Helper T cell (primary cell): ENCODE measurements around a stretch of chr15.

- PRO-cap, 2 experiments, result no peak in any of the 2 experiments
Observed at GRCh38 chr15:98428296-98428991, 219.9 kb upstream of the IGF1R start.

GRCh38 chr15:98599786-98600222, 48.5 kb upstream of the IGF1R start:
- PRO-cap, 2 experiments, result peak in 1 of 2 experiments; most common plus-strand start chr15:98600158 (in 1)

DNA sequence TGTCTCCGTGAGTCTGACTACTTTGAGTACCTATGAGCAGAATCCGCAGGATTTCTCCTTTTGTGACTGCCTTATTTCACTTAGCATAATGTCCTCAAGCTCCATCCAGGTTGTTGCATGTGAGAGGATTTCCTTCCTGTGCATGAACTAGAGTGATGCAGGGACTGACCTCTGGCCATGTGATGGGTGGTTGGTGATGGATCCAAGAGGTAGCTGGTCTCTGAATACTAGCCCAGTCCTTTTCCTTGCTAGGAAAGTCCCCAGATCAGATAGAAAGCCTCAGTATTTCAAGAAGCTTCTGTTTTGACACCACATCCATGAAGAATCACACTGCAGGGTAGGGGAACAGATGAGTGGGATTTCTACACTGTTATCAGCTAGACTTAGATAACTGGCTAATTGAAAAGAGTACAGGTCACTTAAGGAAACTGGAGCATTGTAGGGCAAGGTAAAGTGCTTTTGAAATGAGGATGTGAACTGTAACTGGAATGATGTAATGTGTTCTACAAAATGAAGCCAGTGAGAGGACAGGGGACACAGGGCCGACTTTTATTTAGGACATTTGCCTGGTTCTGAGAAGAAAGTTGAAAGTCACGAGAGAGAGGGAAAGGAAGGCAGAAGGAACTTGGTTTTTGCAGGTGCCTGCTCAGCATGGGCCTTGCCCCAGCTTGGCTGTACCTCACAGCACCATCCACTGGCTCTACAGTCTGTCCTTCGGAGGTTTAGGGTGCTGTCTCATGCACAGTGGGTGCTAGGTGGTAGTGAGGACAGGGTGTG, 50.3 kb downstream of the IGF1R start:
- PRO-cap, 2 experiments, result no peak in any of the 2 experiments

- PRO-cap, 2 experiments, result no peak in any of the 2 experiments
Observed at GRCh38 chr15:98743726-98744831, 95.7 kb downstream of the IGF1R start.

DNA sequence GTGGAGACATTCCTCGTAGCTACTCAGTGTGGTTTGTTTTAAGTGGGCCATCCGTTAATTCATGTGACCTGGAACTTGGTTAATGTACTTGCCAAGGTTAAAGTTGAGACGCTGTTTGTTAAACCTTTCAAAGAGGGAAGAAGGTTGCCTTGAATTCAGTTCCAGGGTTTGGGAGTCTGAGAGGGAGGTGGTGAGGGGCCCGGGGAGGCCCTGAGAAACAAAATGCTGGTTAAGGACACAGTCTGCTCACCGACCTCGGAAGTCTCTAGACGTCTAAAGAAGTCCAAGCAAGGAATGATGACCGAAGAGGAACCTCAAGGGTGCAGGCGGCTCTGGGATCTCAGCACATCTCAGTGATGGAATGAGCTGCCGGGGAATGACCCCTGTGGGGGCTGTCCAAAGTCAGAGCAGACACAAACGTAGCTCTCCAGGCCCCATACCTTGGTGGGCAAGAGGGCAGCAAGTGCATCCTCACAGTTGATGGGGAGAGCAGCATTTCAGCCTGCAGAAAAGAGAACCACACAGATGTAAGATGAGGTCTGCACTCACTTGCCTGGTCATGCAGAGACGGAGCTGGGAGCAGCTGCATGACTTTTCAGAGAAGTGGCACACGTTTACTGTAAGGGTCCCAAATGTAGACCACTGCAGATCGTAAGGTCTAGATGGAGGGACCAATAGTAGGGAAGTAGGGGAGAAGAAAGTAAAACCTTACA, 129.0 kb downstream of the IGF1R start:
- PRO-cap, 2 experiments, result no peak in any of the 2 experiments

DNA sequence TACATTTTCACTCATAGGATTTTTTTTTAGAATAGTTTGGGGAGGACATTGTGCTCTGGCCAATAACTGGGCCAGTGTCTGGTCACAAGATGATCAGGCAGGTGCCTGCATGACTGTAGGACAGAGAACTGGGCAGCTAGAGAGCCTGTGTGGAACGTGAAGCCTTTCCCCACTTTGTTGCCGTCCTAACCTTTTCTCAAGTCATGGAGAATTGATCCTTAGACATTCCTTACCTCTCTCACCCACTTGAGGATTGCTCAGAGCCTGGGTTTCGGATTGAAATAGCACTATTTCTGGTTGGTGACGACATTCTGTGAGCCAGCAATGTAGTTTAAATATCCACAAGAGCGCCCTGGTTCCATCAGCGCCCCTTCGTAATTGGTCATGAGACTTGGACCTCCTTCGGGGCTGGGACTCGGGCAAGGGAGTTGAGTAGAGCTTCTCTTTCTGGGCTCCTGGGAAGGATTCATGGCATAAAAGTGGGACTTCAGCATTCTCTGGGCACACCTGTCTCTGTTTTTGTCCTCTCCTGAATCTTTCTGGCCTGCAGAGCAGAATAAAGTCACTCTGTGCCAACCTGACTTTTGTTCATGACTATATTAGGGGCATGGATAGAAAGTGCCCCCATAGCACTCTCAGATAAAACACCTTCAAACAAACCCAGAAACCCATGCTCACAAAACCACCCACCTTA, 138.5 kb downstream of the IGF1R start:
- PRO-cap, 2 experiments, result no peak in any of the 2 experiments

DNA sequence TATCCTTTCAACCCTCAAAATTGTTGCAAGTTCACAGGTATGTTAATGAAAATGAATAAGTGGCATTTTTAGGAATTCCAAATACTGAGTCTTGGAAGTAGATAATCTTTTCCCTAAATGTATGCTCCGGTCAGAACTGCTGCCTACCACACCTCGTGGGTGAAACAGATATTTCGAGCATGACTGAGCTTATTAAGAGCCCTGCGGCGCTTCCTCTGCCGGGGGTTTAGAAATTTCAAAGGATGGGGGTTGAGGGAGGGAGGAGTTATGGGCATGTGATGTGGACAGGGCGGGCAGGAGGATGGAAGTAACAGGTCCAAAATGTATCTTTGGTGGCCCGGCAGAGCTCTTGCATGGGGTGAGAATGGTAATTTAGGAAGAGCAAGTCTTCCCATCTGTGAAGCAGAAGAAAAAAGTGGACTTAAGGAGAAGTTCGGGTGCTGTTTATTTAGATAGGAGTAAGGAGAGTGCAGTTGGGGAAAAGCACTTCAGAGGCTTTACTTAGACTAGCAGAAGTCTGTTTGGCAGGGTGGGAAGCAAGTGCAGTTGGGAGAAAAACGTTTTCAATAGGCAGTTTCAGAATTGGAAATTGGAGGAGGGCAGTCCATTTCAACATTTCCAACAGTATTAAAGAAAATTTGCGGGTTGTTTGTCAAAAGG, 133.6 kb downstream of the PGPEP1L start:
- PRO-cap, 2 experiments, result no peak in any of the 2 experiments

DNA sequence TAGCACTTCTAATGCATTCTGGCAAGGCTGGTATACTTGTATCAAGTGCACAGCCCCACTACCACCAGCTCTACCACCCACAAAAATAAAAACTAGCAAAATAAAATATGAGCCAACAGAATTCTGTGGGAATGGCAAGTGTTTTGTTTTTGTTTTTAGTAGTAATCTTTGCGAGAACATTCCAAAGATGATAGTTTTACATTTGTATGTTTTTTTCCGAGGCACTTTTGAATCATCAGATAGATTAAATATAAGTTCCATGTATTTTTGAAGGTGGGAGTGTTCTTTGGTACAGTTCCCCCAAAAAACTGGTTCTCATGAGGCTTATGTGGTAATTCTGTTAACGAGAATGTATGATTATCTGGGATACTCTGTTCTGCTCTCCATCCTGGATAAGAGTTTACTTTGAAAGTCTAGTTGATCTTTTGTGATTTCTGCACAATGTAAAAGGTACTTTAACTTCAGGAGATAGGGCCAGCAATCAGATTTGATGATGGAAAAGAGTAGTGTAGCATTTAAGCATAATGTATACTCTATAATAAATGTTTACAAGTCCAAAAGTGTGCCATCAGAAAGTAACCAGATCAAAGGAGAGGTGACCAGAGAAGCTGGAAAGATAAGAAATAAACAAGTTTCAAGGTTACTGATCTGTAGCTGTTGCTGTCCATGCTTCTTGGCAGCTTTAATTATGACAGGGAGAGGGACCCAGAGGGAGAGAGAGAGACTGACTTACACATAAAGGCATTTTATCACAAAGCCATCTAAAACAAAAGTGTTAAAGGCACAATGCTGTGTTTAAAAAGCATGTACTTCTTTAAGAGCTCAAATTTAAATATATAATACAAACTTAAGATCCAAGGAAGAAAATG, 130.9 kb downstream of the PGPEP1L start:
- PRO-cap, 2 experiments, result no peak in any of the 2 experiments

- PRO-cap, 2 experiments, result no peak in any of the 2 experiments
Observed at GRCh38 chr15:98923104-98923778, 84.4 kb downstream of the PGPEP1L start.

DNA sequence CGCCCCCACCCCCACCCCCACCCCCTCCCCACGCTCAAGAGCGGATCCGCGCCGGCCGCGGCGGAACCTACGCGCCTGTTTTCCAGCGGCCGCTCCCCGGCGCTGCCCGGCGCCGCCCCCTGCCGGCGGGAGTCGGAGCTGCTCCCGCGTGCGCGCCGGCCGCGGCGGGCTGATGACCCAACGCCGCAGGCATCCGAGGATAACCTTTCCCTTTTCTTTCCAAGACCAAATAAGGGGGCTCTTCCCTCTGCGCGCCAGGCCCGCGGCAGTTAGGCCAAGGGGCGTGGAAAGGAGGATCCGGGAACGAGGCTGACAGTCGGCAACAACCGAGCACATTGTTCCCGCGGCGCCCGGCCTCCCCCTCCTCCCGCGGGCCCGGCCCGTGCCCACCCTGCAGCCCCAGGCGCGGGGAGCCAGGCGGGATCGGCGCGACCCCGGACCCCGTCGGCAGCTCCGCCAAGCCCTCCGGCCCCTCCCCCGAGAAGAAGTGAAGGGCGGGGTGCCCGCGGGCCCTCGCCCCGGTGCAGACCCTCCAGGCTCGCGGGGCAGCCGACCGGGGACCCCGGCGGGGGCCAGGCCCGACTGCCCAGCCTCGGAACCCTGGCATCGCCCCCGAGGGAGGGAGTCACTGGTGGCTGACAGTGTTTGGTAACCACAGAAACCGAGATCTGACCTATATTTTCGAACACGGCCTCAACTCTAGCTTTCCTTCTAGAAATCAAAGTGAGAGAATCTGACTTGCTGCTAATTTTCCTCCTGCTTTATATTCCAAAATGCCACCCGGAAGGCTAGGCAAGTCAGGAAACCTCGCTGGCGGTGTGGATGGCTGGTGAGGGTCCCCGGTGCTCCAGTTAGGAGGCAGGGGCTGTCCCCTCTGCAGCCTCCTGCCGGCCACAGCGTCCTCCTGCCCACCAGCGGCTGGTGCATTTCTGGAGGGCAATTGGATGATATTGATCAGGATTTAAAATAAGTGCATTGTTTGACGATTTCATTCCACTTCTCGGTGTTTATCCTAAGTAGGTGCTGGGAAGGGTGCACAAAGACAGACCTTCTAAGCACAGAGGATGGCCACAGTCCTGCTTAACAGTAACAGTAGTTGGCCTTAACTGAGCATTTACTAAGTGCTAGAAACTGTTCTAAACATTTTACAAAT, 45.5 kb upstream of the SYNM start:
- PRO-cap, 2 experiments, result no peak in any of the 2 experiments

DNA sequence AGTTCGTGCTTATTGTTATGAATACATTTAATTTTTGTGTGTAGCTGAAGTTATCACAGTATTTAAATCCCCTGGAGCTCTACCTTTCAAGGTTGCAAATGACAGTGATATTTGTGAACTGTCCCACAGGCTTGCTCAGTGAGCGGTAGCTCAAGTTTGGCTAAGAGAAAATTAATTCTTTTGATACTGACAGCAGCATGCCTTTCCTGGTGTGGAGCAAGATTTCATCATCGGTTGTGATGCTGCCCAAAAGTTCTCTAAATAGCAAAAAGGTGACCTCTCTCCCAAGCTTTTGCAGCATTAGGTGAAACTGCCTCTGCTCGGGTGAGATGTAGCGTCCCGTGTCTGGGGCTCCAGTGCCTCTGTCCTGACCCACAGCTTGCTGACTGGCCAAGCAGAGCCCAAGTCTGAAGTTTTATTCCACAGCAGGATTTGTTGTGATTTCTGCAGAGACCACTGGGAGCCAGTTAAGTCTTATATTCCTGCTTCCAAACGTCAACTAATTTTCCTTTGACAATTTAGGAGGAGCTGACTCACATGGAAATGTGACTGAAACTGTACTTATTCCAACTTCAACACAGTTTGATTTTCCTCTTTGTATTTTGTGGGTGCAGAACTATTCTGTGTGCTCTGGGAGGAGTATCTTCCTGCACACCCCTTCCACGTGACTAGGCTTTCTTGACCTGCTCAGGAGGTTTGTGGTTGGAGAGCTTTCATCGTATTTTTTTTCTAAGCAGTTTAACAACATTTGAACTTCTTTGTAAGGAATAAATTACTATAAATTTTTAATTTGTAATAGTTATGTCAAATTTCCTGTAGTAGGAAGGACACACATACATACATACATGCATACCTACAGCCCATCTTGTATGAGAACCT, 5.9 kb downstream of the SYNM start:
- PRO-cap, 2 experiments, result no peak in any of the 2 experiments

- PRO-cap, 2 experiments, result no peak in any of the 2 experiments
Observed at GRCh38 chr15:99129942-99131001, 25.4 kb downstream of the SYNM start.

DNA sequence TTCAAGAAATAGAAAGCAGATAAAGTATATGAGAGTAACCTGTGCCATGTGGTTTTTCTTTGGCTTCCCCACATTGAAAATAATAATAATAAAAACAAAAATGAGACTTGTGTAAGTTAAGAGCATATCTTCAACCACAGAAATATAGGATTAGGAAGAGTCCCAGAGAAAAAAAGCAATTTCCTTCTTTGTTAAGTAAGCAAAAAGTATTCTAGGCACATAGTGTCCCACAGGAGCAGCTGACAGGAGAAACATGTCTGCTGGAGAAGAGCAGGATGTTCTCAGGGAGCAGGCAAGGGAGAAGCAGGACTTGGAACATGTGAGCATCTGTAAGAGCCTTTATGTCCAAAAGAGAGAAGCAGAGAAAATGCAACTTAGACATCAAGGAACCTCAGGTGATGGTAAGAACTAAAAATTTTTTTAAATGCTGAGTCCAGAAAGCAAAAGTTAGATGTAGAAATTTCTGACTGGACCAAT, 39.1 kb downstream of the TTC23 start:
- PRO-cap, 2 experiments, result no peak in any of the 2 experiments

DNA sequence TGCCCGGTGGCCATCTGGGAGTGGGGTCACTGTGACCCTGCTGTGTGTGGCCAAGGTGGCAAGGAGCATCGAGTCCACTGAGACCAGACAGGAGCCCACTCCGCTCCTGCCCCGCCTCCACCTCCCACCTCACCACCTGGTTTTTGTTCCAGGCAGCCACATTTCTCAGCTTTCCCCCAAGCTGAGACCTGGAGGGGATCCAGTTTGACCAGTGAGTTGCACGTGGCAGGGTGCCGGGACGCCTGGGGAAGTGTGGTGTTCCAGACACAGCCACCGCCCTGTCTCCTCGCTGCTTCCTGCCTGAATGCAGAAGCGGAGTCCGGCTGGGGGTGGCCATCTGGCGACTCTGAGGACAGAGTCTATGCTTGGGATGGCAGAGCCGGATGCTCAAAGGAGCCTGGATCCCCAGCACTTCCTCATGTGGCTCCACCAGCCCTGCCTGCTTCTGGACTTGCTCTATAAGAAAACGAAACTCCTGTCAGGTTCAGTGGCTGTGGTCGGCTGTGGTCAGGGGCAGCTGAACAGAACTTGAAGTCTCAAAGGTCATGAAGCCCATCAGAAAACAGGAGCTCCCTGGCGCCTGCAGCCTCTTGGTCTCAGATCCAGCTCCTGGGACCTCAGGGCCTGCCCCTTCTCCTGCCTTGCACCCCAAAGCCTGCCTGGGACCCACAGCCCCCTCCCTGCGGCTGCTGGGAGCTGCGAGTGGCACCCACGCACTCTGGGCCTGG, 113.0 kb upstream of the MEF2A start:
- PRO-cap, 2 experiments, result no peak in any of the 2 experiments

DNA sequence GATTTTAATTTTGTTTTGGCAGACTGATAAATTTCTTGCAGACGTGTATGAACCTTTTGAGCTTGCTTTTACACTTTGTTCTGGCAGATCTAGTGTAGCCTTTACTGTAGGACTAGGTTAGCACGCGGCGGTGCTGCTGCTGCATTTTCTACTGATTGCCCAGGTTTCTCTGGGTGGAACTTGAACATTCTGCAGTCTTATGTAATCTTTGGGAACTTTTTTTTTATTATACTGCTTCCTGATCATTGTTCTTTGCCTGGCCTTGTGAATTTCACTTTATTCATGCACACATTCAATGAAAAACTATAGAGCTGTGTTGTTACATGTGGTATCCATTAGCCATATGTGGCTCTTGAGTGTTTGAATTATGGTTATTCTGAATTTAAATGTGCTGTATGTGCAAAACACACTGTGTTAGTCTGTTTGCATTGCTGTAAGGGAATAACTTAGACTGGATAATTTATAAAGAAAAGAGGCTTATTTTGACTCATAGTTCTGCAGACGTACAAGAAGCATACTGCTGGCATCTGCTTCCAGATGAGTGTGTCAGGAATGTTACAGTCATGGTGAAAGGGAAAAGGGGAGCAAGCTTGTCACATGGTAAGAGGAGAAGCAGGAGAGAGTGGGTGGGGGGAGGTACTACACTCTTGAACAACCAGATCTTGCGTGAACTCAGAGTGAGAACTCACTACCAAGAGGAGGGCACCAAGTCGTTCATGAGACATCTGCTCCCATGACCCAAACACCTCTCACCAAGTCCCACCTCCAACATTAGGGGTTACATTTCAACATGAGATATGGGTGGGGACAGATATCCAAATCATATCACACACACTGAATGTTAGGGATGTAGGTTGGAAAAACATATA, 26.5 kb downstream of the MEF2A start:
- PRO-cap, 2 experiments, result no peak in any of the 2 experiments

- PRO-cap, 2 experiments, result no peak in any of the 2 experiments
Observed at GRCh38 chr15:99703580-99704149, 29.6 kb downstream of the LYSMD4 start.

- PRO-cap, 2 experiments, result no peak in any of the 2 experiments
Observed at GRCh38 chr15:99716802-99717782, 16.1 kb downstream of the LYSMD4 start.

GRCh38 chr15:99733541-99734071, 369 bp upstream of the LYSMD4 start:
- PRO-cap, 2 experiments, result peak in 2 of 2 experiments; most common plus-strand start chr15:99733670 (in 2)

GRCh38 chr15:100114020-100114455, 227.7 kb downstream of the ADAMTS17 start:
- PRO-cap, 2 experiments, result no peak in any of the 2 experiments

- PRO-cap, 2 experiments, result peak in 2 of 2 experiments; most common plus-strand start chr15:100580598 (in 2)
Observed at GRCh38 chr15:100580380-100580756, 21.6 kb downstream of the LINS1 start.